Lower leg skin (tissue), 2 donors: ENCODE results near the genes EPHA4 and SGPP2.

- PRO-cap = no peak
- RAMPAGE, long total RNA, 2 experiments = no peak in any of the 2 experiments
Measured at GRCh38 chr2:219912530-219913114, 285.2 kb downstream of the SLC4A3 start.

DNA sequence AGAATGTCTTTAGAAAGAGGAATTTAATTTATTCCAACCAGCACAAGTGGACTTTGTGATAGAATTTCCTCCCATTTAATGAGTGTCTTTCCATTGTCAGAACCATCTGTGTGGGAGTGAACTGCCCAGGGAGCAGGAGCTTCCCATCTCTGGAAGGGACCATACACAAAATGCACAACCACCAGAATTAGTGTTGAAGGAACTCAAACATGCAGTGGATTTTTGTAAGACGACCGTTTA lies 792.0 kb downstream of the EPHA4 start:
- PRO-cap = no peak
- RAMPAGE, long total RNA, 2 experiments = no peak in any of the 2 experiments

GRCh38 chr2:221520038-221520501 lies 52.0 kb downstream of the EPHA4 start:
- PRO-cap = no peak
- RAMPAGE, long total RNA, 2 experiments = no peak in any of the 2 experiments

- PRO-cap = bidirectional peak, plus-strand start at chr2:221572498, minus-strand start at chr2:221572296
- RAMPAGE, long total RNA, 2 experiments = start-site peak on the minus strand in 2 of 2 experiments, at chr2:221572277-221572296 at its widest, 16 to 25 reads per replicate
Measured at GRCh38 chr2:221572063-221572368, at the start of gene EPHA4. Gene EPHA4 (minus strand): TSS chr2:221572304.

DNA sequence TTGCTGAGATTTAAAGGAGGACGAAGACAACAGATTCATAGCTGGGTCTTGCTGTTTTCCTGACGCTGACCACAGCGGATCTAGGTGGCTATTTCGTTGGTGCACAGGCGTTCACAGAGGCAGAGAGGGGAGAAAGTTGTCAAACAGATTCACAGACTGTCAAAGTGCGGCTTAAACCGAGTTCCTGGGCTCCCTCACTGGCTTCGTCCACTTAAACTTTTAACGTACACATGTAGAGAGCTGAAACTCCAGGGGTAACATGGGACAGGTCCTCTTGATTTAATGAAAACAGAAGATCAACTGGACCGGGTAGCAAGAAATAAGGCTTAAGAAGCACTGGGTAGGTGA lies 944 bp upstream of the ENSG00000288658 start:
- PRO-cap = no peak
- RAMPAGE, long total RNA, 2 experiments = no peak in any of the 2 experiments

- PRO-cap = bidirectional peak, plus-strand start at chr2:222424511, minus-strand start at chr2:222424388
- RAMPAGE, long total RNA, 2 experiments = no peak in any of the 2 experiments
Measured at GRCh38 chr2:222423796-222424765, at the start of gene SGPP2. Gene SGPP2 (plus strand): TSS chr2:222424543.

DNA sequence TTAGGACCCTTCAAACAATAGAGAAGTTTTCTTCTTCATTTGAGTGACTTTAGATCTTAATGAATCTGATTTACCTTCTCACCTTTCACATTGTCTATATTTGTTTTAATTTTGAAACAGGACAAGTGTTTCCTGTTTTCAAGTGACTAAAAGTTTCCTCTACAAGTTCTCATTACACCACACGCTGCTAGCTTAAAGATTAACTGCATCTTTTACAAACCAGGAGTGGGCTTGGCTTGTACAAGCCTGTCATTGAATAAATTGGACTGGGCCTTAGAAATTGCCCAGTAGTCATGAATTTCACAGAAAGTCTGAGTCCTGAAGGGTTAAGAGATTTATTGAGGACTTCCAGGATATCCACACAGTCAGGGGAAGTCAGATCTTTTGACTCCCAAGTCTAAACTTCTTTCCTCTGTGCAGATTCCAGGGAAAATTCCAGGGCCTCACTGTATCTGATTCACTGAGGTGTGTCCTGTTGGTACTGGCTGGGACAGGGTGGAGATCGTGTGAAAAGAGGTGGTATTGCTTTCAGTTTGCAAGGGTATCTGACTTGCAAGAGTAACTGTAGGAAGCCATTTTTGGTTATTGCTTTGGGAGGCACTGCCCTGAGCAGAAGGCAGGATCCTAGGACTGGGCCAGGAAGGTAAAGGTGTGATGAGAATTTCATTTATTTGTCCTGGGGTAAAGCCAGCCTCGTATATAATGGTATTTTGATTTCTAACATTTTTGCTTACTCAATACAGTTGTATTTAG lies 3.5 kb downstream of the SGPP2 start:
- PRO-cap = no peak
- RAMPAGE, long total RNA, 2 experiments = no peak in any of the 2 experiments

- PRO-cap = no peak
- RAMPAGE, long total RNA, 2 experiments = start-site peak on the plus strand in 1 of 2 experiments, at chr2:222561621-222562156 at its widest, 21 to 52 reads per replicate
Measured at GRCh38 chr2:222561303-222562293, 94.3 kb downstream of the FARSB start.

- PRO-cap = no peak
- RAMPAGE, long total RNA, 2 experiments = no peak in any of the 2 experiments
Measured at GRCh38 chr2:222594699-222595219, 61.1 kb downstream of the FARSB start.

DNA sequence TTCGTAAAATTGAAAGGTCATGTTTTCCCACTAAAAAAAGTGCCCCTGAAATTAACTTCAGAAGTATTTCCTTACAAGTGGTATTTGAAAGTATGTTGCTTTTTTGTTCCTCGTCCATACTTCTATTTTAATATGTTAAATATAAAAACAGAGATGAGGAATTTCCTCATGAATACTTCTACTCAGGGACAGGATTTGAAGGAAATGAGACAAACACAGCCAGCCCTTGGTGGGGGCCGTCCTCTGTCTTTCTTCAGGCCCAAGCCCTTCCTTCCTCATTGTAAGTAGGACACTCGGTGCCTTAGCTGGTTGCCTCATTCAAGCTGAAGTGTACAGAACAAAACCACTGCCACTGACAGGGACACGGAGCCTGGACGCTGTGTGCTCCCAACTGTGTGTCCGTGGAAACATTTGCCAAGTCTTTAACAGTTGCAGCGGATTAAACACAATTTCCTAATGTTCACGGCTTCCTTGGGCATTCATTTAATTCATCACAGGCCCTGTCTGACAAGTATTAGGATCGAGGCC lies 69.0 kb upstream of the ACSL3 start:
- PRO-cap = no peak
- RAMPAGE, long total RNA, 2 experiments = no peak in any of the 2 experiments

GRCh38 chr2:222796577-222797138 lies 64.2 kb upstream of the ACSL3 start:
- PRO-cap = no peak
- RAMPAGE, long total RNA, 2 experiments = no peak in any of the 2 experiments

- PRO-cap = no peak
- RAMPAGE, long total RNA, 2 experiments = no peak in any of the 2 experiments
Measured at GRCh38 chr2:222909144-222909520, 48.3 kb downstream of the ACSL3 start.

DNA sequence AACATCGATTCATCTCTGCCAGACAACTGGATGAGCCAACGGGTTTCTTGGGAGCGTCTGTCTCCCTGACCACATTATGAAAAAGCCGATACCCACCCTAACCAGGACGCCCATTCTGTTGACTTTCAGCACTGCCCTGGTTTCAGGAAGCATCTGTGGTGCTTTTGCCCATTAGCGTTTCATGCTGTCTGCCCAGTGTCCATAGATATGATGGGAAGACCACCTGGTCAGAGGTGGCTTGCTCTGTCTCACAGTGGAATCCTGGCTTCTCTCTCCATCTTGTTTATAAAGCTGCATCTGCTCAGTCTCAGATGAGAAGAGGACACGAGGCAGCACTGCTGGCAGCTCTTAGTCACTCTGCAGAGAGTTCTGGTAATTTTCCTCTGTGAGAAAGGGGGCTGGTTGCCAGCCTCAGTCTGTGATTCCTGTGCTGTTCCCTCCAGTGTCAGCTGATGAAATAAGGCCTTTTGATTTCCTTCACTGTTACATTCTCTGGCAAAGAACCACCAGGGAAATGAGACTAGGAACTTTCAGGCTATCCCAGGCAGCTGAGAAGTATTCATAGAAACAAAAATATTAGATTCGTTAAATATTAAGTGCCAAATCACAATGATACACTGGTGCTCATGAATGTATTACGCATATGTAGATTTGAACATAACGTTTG lies 57.7 kb upstream of the KCNE4 start:
- PRO-cap = unidirectional peak, minus-strand start at position 287 of the sequence; unidirectional peak, minus-strand start at position 359 of the sequence
- RAMPAGE, long total RNA, 2 experiments = no peak in any of the 2 experiments

DNA sequence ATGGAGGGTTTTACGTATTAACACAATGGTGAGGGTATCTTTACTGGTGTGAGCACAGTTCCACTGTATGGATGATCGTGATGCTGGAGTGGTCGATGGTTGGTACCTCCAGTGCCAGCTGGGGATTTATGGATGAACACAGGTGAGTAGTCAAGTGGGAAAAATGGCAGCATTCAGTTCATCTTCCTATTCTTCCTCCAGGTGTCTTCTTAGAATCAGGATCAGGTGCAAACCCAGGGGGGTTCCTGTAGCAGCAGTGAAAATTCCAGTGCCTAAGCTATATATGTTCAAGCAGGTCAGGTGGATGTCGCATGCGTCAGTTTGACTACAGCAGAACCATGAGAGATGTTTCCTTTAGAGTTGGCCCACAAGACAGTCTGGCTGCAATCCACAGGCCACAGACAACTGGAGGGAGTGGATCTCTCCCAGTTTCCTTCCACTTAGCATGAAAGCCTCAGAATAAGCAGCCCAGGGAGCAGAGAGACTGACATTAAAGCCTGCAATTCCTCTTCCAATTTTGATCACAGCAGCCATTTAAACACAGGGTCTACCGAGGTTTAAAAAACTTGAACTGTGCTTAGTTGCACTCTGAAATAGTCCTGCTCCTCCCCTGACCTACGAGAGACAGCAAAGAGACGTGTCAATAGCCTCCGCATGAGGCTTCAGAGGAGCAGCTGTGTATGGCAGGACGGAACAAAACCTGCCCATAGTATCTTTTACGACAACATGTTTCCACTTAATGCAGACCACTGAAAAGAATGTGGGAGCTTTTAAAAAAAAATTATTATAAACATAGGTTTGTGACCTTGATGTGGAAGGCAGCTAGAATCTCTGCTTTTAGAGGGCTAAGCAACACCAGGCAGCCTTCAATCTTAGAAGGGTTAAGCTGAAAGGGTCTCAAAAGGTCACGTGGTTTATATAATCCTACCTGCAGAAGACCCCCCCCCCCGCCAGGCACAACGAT lies 997 bp upstream of the KCNE4 start:
- PRO-cap = unidirectional peak, plus-strand start at position 386 of the sequence
- RAMPAGE, long total RNA, 2 experiments = no peak in any of the 2 experiments

- PRO-cap = no peak
- RAMPAGE, long total RNA, 2 experiments = no peak in any of the 2 experiments
Measured at GRCh38 chr2:223724750-223725165, 112.6 kb downstream of the AP1S3 start.

GRCh38 chr2:223950298-223951474 lies 5.6 kb upstream of the WDFY1 start:
- PRO-cap = no peak
- RAMPAGE, long total RNA, 2 experiments = no peak in any of the 2 experiments

DNA sequence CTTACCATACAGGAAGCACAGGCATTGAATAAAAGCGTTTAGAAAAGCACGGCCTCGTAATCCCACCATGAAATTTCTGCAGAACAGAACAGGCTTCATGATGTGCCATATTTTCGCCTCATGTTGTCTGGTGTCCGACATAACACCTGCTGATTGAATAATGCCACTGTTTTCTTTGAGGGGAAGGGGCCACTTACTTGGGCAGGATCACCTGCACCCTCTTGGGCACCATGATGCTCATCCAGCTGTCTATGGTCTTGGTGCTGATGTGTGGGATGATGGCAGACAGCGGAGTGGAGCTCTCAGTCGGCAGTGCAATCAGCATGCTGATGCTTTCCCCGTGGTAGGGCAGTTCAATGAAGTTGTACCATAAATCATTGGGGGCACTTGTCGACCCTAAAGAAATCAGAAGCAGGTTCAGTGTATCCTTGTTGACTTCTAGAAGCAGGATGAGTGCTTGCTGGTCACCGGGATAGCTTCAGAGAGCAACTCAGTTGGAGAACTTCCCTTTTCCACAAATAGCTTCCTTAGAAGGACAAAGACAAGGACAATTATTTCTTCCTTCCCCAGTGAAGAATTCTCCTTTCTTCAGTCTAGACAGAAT lies 27.4 kb downstream of the MRPL44 start:
- PRO-cap = no peak
- RAMPAGE, long total RNA, 2 experiments = no peak in any of the 2 experiments

DNA sequence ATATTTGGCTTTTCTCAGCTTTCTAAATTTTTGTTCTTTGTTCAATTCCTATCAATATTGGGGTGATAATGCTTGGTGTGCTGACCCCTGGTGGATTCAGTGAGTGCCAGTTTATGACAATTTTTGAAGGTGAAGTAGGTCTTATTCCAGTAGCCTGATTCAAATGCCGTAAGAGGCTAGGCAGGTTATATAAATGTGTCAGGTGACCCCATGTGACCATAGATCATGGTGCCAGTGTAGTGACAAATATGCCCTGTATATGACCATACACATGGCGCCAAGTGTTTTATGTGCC lies 47.6 kb upstream of the FAM124B start:
- PRO-cap = no peak
- RAMPAGE, long total RNA, 2 experiments = no peak in any of the 2 experiments

GRCh38 chr2:224523167-224523987 lies 61.8 kb downstream of the CUL3 start:
- PRO-cap = no peak
- RAMPAGE, long total RNA, 2 experiments = no peak in any of the 2 experiments

DNA sequence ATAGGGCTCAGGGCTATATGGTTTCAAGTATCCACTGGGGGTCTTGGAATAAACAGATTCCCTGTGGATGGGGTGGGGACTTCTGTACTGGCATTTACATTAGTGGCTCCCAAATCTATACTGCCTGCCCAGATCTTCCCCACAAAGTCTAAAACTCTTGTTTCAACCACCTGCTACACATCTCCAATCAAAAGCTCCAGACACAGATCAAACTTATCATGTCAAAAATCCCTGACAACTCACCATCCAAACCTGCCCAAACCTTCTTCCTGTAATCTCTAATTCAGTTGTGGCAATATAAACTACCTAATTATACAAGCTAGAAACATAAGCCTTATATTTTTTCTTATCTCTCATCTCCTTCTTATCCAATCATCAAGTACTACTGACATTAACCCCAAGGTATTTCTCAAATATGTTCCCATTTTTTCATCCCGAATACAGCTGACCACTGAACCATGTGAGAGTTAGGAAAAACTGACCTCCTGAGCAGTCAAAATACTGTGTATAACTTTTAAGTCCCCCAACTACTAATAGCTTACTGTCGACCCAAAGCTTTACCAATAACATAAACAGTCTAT lies 20.5 kb downstream of the CUL3 start:
- PRO-cap = no peak
- RAMPAGE, long total RNA, 2 experiments = no peak in any of the 2 experiments